Non-pigmented ciliary epithelial cell (primary cell): ENCODE measurements around the gene RGMA.

DNA sequence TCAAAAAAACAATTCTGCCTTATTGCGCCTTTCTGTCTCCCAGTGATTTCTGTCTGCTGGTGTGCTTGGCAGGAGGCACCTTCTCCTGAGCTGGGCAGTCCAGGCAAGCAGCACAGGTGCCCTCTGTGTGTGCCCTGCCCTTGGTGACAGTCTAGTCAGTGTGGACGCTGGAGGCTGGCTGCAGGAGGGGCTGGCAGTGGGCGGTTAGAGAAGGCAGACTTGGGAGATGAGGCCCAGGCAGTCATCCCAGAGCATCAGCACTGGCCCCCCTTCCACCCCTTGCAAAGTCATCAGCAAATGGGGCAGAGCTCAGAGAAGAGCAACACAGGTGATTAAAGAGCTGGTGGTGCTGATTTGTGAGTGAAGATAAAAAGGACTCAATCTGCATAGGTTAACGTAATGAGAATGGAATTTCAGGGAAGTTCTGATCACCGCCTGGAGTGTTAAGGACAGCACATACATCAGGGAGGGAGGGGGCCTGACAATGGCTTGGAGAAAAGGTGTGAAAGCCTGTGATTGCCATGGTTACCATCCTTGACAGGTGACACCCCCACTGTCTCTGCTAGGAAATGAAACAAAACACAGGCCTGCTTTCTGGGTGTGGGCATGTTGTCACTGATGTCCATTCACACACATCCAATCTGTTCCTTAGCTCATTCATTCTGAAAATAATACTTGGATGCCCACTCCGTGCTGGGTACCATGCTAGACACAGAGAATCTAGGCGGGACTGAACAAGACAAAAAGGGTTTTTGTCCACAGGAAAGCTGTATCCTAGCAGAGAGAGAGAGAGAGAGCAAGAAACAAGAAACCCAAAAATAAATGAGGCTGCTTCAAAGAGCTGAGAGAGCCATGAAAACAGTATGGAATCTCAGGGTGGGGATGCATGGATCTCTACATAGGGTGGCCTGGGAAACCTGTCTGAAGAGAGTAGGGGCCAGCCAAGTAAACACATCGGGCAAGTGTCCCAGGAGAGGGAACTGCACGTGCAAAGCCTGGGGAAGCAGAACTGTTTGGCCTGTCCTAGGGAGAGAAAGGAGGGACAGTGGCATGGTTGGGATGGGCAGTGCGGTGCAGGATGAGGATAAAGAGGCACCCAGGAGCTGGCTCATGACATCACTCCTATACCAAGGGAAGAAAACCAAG lies 269.4 kb upstream of the ST8SIA2 start:
- RRBS, result no CpG with 5 or more reads among the region's 10 CpGs

GRCh38 chr15:92158522-92158838 lies 235.2 kb upstream of the ST8SIA2 start:
- RRBS, result no CpG with 5 or more reads among the region's 5 CpGs

DNA sequence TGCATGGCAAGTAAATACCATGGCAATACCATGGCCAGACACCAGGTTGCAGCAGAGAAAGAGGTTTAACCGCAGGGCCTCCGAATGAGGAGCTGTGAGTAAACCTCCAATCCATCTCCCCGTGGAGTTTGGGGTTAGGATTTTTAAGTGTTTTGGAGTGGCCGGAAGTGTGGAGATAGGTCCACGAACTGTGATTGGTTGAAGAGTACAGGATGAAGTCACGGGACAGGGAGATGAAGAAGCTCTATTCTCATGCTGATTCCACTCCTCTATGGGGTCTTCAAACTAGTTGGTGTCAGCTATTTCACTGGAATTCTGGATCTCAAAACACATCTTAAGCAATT lies 128.0 kb downstream of the ST8SIA2 start:
- RRBS, result no CpG with 5 or more reads among the region's 6 CpGs

DNA sequence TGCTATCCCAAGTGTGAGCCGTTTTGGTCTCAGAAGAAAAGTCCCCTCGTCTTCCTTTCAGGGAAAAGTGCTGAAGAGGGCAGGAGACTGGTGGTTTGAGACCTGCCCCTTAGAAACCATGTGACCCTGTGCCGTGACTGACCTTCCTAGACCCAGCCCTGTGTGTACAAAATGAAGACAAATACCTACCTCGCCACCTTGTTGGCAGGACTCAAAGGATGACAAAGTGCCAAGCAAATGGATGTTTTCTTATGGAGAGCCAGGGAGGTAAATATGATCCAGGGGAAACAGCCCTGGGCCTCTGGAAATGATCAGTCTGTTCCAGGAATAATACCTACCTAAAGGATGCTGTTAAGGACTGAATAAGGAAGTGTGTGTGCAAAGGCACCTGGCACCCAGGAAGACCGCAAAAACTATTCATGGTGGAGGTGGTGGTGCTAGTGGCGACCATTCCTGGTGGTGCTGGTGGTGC lies 41.2 kb downstream of the FAM174B start:
- RRBS, result no CpG with 5 or more reads among the region's 6 CpGs

DNA sequence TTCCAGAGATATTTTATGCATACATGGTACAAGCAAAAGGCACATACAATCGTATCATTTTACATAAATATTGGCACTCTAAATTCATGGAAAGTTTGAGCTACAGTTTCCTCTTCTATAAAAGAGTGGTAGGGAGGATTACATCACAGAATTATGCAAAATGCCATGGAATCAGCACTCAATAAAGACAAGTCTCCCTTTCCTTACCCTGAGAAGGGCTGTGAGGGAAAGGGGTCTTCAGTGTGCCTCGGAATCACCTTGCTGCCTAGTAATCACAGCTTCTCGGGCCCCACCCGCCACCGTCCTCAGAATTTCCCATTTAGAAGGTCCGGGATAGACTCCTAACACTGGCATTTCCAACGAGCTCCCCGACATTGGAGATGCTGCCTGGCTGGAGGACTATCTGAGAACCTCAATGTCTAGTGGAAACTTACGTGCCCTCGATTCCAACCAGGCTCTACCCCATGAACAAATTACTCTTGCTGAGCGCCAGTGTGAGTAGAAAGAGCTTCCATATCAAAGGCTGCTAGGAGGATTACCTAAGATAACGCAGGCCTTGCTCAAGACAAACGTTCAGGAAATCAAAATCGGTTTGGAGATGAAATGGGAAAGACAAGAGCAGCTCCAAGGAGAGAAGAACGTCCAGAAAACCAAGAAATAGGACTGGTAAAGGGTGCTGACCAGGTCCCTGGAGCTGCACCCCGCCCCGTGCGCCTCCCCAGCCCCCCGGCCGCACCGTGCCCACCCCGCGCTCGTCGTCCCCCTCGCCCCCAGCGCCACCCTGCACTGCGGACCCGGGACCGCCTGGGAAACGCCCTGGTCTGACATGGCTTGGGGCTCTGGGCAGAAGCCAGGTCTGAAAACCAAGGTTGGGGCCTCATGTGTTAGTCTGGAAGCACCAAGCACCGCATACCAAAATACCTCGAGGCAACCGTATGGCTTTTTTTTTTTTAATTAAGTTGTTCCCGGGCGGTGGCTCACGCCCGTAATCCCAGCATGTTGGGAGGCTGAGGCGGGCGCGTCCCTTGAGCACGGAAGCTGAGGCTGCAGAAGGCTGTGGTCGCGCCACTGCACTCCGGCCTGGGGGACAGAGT lies 91.9 kb upstream of the CHD2 start:
- RRBS, result 5% methylated on average over 11 of the region's 45 CpGs

DNA sequence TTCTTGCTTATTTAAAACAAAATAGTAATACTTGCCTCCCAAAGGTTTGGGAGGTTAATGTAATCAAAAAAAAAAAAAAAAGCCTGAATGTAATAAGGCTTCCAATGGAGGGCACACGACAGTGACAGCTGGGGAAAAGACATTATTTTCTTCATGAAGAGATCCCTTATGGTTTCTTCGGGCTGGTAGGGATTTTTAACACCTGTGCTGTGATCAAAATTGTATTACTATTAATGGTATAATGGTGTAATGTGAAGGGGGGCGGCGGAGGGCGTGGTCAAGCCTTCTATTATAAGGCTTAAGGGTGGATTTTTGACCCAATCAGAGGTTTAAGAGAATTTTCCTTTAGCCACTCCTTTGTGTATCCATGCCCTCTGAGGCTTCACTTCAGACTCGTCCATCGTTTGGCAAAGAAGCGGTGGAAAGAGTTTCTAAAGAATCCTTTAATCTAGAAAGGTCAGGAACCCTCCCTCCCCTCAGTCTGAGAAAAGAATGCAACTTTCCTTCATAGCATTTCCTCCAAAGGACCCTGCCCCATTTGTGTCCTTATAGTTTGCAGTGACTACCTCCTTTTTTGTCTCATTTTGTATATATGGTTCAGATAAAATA lies 89.6 kb upstream of the CHD2 start:
- RRBS, result no CpG with 5 or more reads among the region's 8 CpGs

GRCh38 chr15:92831246-92832317 lies 68.5 kb upstream of the CHD2 start:
- RRBS, result no CpG with 5 or more reads among the region's 13 CpGs

GRCh38 chr15:92881023-92881726 lies 18.9 kb upstream of the CHD2 start:
- RRBS, result 38% methylated on average over 1 of the region's 8 CpGs

GRCh38 chr15:92883582-92884203 lies 16.4 kb upstream of the CHD2 start:
- RRBS, result no CpG with 5 or more reads among the region's 17 CpGs

DNA sequence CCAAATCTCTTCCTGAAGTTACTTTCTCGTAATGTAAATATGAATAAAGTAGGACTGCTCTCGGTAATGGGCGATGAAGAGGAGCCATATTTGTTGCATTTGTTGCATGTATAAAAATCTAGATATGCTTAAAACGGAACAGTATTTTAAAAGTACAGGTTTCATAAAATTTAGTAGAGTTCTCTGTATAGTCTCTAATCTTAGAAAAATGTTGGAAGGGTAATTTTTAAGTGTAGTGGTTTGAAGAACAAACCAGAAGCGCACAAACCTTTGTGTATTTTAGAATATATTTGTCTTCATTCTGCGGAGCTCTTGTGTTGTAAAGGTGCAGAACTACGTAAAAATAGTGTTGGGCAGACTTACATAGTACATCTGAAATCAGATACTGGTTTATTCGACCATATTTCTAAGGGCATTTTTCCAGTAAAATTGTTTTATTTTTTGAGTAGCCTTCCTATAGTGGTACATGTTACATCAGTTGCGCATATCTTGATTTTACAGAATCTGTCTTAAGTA lies 15.9 kb upstream of the CHD2 start:
- RRBS, result no CpG with 5 or more reads among the region's 9 CpGs

- RRBS, result no CpG with 5 or more reads among the region's 6 CpGs
Measured at GRCh38 chr15:92888831-92889287, 11.3 kb upstream of the CHD2 start.

DNA sequence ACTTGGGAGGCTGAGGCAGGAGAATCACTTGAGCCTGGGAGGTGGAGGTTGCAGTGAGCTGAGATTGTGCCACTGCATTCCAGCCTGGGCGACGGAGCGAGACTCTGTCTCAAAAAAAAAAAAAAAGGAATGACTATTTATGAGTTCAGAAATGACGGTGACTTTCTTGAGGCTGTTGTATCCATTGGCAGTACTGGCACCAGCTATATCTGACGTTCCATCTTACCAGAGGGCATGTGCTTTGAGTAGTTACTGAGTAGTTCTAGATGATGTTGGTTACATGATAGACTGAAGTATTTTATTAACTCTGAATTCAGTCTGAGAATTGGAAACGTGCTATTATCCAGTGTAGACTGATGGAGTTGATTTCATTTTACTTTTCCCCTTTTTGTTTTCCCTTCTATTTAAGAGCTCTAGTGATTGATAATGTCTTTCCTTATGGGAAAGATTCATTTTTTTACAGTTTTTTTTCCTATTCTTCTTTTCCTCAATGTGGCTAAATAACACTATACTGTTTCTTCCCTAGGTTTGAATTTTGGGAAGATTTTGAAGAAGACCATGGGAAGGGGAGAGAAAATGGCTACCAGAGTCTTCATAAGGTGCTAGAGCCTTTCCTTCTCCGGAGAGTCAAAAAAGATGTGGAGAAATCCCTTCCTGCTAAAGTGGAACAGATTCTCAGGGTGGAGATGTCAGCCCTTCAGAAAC lies 66.8 kb downstream of the CHD2 start:
- RRBS, result no CpG with 5 or more reads among the region's 7 CpGs

DNA sequence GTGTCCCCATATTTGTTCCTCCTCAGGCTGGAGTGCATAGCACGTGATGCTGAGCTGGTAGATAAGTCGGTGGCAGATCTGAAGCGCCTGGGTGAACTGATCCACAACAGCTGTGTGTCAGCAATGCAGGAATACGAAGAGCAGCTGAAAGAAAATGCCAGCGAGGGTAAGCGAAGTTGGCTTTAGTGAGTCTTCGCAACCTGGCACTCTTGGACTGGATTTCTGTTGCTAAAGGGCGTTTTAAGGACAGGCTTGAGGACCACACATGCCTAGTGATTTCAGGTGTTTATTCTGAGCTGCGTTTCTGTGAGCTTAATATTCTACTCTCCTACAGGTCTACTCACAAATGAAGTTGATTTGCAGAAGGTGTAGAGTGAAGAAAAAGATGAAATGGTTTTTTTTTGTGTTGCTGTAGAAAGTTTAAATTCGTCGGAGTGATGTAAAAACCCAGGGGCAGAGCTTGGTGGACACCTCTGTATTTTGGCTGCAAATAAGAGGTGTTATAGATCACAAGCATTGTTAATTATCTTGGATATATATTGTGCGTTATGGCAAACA lies 92.8 kb downstream of the CHD2 start:
- RRBS, result no CpG with 5 or more reads among the region's 12 CpGs

DNA sequence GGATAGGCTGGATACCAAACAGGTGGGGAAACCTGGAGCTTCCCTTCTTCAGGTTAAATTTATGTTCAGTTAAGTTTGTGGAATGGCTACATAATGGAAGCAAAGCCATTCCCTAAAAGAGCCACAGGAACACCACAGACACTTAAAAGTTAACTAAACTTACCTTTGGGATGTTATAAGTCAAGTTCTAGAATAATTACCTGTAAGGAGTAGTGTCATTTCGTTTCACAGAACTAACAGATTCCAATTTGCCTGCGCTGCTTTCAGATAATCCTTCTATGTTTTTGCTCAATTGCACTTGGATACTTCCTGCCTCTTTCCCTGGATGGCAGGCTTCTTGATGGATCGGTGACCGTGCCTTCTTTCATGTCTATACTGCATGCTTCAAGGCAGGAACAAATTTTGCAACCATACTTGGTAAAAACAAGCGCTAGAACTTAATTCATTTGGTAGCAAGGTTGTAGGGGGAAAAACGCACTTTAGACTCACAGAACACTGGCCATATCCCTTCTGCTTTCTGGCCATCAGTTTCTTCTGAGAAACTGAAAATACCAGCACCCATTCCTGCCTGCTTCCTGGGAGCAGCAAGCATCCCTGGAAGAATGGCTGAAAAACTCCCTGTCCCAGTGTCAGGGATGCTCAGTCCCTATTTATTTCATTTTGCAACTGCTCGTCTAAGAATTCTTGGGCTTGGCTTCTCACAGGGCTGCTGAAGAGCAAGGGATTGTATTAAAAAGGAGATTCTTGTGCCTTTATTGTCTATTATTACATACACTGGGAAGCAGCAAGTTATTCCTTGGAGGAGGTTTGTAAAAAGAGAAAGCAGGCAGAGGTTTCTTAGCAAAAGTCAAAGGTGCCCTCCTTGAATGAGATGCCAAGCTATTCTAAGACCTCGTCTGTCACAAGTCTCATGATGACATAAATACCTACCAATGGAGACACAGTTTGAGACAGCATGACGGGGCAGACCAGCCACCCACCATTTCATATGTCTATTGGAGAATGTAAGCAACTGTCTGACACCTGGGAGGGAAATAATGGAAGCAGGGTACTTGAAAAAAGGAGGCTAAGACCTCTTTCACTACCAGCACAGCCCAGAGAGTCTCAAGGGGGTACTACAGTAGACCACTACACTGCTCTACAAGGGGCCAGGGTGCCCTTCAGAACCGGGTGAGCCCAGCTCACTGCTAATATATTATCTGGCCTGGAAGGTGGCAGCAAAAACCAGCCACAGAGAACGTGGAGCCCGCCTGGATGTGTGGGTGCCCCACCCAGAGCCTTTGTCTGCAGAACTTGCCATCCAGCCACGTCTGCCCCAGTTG lies 2.5 kb downstream of the RGMA start:
- RRBS, result no CpG with 5 or more reads among the region's 13 CpGs

GRCh38 chr15:93088732-93089597 lies at the start of gene RGMA:
Gene RGMA, minus strand, starts transcription at chr15:93089211.
- RRBS, result 1% methylated on average over 54 of the region's 110 CpGs

- RRBS, result no CpG with 5 or more reads among the region's 9 CpGs
Measured at GRCh38 chr15:93312667-93313652, 223.9 kb upstream of the RGMA start.

GRCh38 chr15:94258168-94258748 lies 26.9 kb downstream of the MCTP2 start:
- RRBS, result no CpG with 5 or more reads among the region's 2 CpGs

DNA sequence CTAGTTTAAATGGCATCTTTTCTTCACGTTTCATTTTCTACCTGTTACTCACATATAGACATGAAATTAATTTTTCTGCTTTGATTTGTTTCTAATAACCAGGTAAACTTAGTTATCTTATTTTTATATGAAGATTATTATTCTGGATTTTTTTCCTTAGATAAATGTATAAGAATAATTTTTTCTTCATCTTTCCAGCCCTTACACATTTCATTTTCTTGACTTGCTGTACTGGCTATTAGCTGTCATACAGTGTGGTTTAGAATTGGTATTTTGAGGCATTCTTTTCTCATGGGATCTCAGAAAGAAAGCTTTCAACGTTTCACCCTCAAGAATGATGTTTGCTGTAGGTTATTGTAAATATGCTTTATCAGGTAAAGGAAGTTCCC lies 232.0 kb downstream of the MCTP2 start:
- RRBS, result no CpG with 5 or more reads among the region's 2 CpGs

DNA sequence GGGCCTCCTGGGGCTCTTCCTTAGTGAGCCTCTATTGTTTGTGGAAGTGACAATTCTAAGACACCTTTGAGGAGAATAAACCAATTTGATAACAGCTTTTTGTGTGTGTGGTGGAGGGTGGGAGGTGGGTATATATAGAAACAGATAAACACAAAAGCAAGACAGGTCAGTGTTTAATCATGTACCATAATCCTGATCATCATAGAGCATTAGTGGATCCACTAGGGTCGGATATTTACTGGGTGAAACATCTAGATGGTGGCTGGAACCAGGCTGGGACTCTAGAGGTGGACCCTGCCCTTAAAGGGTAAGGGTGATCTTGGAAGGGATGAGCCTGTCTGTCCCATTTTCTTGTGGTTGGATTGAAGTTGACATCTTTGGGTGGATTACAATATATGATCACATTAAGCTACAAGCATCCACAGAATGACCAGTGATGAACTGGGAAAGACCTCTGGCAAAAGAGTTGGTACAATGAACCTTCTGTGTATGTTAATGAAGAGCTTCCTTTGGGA lies 336.6 kb downstream of the MCTP2 start:
- RRBS, result no CpG with 5 or more reads among the region's 1 CpG